Thoracic aorta endothelial cell (primary cell): ENCODE measurements around the gene ARMH3.

DNA sequence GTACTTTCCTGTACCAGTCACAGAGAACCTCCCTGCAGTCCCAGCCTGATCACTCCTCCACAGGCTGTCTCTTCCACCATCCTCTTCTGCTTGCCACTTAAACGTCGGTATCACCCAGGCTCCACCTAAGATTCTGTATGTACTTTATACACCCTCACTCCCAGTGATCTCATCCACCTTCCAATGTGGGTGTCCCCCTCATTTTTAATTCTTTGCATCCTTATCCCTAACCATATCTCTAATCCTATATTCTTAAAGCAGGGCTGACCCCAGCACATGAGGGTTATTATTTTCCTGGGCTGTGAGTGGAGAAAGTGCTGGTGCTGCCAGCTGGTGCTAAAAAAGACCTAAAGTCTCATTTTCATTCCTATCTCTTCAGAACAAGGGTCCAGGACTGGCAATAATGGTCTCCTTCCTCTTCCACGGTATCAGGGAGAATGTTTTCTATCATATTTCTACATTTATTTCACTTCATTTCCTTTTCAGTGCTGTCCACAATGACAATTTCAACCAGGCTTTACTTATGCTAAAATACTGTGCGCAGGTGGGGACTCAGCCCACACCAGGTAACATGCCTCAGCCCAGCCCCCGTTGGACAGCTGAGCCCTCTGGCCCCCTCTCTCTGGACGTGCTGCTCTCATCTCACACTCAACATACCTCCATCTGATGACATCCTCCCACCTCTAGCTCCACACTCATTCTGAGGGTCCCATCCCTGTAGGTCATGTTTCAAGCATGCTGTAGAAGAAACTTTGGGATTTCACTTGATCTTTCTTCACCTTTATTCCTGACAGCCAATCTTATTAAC is 15.2 kb downstream of the COX15 start:
- CAGE, long polyA plus RNA: no peak

DNA sequence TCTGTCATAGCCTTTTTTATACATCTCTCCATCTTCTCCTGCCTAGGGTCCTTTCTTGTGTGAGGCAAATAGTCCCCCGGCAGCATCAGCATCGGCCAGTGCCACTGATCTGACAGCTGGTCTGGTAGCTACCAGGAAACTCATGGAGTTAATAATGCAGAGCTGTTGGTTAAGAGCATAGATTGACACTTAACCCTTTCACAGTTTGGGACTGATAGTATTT is 1.7 kb downstream of the CUTC start:
- CAGE, long polyA plus RNA: no peak

GRCh38 chr10:99779048-99779708 is 3.3 kb upstream of the ABCC2 start:
- CAGE, long polyA plus RNA: no peak

DNA sequence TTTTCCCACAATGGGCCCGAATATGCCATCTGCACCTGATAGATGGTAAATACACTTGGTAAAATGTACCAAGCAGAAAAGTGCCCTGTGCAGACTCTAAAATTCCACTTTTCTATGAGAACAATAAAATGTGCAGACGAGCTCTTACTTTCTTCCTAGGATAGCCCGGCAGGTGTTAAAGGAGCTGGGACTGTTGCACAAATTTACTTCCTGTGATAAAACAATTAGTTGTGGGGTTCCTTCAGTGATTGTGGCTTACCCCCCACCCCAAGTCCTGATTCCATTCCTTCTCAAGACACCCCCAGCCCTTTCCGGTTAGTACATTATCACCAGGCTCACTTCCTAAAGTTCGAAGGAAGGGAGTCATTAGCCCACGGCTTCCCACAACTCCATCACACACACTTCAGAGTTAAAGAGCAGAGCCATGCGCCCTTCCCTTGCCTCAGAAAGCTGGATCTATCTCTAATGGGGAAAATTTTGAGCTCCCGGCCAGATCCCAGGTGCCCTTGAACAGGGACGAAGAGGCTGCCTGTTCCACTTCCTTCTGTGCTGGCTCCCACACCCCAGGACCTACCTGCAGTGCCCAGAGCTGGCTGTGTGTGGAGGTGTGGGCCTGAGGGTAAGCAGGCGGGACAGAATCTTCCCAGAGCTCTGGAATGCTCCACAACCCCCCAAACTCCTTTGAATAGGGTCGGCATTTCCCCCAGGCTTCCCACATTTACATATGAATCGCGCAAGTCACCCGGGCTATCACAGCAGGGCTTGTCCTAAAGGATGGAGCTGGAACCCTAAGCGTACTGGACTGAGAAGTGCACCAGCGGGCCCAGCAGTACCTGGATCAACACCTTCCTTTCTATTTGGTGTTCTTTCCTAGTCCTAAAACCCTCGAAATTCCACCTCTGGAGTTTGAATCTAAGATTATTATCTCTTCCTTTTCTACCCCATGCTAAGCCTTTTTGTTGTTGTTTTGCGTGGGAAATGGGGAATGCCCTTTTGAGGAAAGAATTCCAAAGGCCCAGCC is 96.1 kb downstream of the DNMBP start:
- CAGE, long polyA plus RNA: no peak

DNA sequence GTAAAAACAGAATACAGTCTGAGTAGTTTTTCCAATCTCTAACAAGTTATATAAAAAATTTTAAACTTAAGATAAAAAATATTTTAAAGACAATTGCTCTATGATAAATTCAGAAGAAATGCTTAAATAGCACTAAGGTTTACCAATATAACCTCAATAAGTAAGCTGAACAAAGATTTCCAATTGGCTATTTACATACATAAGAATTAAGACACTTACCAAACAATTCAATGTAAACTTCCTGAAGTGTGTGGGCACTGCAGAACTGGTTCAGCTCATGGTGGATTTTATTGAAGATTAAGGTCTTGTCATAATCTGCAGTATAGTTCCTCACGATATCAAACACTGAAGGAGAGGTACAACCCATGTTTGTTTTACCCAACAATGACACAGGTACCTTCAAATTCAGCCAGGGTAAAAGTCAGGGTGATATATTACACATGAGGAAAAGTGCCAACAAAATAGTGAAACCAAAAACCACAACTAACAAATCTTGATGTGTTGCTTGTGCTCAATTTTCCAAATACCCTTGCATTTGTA is 10.0 kb downstream of the ERLIN1 start:
- CAGE, long polyA plus RNA: no peak

GRCh38 chr10:100362177-100363015 is 15.4 kb downstream of the SCD start:
- CAGE, long polyA plus RNA: no peak

DNA sequence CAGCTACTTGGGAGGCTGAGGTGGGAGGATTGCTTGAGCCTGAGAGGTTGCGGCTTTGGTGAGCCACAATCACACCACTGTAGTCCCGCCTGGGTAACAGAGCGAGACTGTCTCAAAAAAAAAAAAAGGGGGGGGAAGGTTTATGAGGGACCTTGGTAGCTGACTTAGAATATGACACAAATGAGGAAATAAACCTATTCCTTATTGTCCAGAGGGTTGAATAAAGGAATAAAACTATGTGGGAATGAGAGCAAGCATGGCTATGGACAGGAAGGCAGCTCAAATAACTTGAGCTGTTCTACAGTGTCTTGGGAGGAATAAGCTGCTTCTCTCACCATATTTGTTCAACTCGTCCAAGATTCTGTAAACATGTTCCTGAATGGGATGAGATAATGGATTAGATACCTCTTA is 30.9 kb downstream of the SCD start:
- CAGE, long polyA plus RNA: no peak

DNA sequence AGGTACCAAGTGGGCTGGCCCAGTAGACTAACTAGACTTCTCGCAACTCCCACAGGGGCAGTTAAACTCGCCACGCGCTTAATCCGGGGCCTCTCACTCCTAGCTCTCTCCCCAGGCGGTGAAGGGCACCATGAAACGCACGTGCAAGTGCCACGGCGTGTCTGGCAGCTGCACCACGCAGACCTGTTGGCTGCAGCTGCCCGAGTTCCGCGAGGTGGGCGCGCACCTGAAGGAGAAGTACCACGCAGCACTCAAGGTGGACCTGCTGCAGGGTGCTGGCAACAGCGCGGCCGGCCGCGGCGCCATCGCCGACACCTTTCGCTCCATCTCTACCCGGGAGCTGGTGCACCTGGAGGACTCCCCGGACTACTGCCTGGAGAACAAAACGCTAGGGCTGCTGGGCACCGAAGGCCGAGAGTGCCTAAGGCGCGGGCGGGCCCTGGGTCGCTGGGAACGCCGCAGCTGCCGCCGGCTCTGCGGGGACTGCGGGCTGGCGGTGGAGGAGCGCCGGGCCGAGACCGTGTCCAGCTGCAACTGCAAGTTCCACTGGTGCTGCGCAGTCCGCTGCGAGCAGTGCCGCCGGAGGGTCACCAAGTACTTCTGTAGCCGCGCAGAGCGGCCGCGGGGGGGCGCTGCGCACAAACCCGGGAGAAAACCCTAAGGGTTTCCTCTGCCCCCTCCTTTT is 19.5 kb downstream of the WNT8B start:
- CAGE, long polyA plus RNA: no peak

DNA sequence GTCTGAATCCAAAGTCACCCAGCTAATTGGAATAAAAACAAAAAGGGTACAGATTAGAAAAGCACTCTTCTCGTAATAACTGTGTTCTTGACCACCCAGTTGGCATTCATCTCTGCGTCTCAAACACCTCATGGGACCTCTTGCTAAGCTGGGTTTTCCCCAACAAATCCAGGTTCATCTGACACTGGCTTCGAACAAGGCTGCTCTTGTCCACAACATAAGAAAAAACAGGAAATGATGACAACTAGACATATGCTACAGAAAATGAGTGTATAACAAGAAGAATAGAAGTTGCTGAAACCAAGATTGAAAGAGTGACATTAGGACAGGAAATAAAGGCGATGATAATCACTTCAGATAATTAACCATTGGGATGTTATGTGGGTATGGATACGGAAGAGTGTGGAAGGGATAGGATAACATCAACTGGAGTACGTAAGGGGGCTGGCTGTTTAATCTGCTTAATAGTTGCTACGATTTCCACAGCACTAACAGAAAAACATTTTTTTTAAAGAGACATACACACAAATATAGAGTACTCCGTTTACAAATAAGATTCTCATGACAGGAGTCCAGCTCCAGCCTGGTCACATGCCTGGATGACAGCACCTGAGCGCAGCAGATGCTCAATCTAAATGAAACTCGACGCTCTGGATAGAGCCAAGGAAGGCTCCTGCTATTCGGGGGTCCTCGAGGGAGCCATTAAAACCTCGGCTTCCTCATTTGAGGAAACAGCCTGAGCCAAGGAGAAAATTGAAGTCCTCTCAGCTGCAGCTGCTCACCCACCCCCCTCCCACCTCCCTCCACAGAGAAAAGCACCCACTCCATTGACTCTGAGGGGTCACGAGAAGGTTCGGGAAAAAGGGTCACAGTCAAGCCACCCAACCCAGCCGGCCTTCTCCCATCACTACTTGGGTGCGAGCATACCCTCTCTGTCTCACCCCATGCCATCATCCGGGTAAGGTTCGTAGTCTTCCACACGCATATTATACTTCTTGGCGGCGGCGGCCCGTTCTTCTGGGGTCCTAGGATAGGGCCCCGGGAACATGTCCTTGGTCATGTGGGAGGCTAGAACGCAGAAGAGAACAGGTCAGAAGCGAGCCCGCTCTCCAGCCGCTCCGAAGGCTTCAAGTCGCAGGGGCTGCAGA is 858 bp downstream of the NDUFB8 start:
- CAGE, long polyA plus RNA: no peak

GRCh38 chr10:100569616-100570106 is 33.9 kb downstream of the HIF1AN start:
- CAGE, long polyA plus RNA: no peak

- CAGE, long polyA plus RNA: no peak
These were observed 7.1 kb upstream of the PAX2 start for GRCh38 chr10:100738188-100738794.

DNA sequence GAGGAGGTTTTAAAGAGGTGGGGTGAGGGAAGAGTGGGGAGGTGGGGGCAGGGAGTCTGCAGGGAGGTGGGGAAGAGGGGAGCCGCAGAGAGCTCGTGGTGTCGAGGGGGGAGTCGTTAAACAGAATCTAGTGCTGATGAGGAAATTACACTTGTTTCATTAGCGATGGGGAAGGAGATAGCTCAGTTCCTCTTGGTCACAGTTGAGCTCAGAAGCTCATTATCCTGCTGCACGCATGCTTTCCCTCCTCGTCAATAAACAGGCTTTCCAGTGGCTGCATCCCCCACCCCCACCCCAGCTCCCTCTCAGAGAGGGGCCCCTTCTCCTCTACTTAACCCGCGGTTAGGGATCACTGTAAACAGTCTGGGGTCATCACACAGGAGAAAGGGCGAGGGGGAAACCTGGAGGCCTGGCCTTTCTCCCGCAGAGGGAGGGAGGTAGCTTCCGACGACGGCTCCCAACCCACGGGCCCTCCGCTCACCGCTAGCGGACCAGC is 80.6 kb downstream of the PAX2 start:
- CAGE, long polyA plus RNA: no peak

DNA sequence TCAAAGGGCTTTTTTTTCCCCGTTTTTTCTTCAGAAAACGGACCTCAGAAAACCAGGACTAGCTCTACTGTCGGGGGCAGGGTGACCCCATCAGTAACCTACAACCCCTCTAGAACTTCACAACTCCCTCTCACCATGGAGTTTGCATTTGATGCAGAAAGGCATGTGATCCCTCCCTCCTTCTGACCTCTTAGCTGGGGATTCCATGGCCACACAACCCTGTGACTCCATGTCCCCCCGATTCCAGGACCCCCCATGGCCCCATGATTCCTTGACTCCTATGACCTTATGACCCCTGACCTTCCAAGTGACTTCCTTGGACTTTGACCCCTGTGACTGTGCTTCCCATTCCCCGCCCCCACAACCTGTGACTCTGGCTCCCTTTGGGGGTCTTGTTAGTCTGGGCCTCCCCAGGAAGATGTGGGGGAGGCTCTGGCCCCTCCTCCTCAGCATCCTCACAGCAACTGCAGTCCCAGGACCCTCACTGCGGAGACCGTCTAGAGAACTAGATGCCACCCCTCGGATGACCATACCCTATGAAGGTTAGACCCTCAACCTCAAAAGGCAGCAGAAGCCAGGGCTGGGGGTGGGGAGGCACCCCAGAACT is 3.3 kb downstream of the SEMA4G start:
- CAGE, long polyA plus RNA: no peak

GRCh38 chr10:101367909-101368382 is 14.0 kb downstream of the BTRC start:
- CAGE, long polyA plus RNA: no peak

GRCh38 chr10:101397196-101397533 is 43.2 kb downstream of the BTRC start:
- CAGE, long polyA plus RNA: no peak

- CAGE, long polyA plus RNA: no peak
These were observed 43.7 kb downstream of the FBXW4 start for GRCh38 chr10:101651309-101651545.

DNA sequence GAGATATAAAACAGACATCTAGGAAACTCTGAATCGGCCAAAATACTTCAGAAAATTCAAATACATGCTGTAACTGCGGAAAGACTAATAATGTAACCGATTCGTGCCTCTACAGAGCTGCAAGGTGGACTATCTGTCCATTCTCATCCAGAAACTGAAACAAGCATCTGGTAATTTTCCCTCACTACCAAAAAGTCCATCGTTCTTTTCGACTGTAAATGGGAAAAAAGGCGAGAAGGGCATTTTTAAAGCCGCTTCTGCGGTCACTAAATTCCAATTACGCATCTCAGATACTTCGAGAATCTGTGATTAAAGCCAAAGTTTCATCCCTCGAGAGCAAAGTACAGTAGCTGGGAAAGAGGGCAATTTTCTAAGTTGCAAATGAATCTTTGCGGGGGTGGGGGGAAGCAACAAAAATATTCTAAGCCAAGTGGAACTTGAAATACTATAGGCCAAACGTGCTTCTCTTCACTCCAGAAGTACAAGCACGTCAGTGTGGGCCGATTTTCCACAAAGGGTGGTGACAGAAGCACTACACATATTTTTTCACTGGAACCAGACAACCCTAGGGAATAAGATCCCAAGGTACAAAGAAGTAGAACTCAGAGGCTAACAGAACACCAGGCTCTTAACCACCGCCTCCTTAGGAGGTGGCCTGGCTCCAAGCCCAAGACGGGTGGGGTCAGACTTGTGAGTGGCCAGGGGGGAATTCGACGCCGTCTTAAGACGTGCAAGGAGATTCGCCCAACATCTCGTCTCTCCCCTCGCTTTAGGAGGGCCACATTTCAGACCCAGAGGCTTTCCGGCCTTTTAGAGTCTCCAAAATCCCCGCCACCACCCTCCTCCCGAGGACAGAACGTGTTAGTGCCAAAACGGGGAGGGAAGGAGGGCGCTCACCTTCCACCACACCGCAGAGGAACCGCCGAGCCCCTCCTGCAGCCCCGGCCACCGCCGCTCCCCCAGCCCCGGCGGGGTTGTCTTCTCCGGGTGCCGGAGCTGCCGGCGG is 1.0 kb downstream of the OGA start:
- CAGE, long polyA plus RNA: no peak

DNA sequence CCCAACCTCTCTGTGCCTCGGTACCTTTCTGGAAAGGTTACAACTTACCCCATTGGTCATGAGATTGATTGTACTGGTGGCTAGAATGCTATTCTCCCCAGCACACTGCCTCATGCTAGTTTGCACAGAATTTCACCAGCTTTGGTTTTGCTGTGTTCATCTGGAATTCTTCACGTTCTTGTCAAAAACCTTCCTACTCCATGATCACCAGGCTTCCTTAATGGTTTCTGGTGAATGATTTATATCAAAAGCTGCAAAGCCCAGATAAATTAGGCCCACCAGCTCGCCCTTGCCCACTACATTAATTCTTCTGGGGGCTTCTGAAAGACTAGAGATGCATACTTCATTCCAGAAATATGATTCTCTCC is 39.0 kb downstream of the ARMH3 start:
- CAGE, long polyA plus RNA: no peak

GRCh38 chr10:102055510-102056499 is at the start of gene ARMH3:
TSS of gene ARMH3 (minus strand) at chr10:102056173.
- CAGE, long polyA plus RNA: no peak

- CAGE, long polyA plus RNA: no peak
These were observed 563 bp downstream of the HPS6 start for GRCh38 chr10:102065512-102066311.